ENCODE measurements around a stretch of chr9.

DNA sequence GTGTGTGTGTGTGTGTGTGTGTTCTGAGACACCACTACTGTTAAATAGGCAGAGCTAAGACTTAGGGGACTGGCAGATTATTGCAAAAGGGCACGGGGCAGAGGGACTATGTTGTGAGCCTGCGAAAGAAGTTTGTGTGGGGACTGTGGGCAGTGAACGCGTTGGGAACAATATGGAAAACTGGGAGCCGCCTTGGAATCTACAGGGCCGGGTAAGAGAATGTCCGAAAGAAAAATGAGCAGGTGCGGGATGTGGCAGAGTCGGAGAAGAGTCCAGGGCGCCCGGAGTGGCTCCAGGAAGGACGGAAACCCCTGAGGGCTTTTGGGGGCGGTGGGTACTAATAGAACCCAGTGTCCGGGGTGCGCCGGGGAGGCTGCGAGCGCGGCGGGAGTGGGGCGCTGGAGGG lies 43.4 kb upstream of the WASHC1 start:
- RRBS = no CpG with 5 or more reads among the region's 21 CpGs

GRCh38 chr9:208650-209022 lies 6.0 kb upstream of the DOCK8 start:
- RRBS = no CpG with 5 or more reads among the region's 1 CpG

GRCh38 chr9:210870-211406 lies 3.7 kb upstream of the DOCK8 start:
- RRBS = no CpG with 5 or more reads among the region's 8 CpGs

DNA sequence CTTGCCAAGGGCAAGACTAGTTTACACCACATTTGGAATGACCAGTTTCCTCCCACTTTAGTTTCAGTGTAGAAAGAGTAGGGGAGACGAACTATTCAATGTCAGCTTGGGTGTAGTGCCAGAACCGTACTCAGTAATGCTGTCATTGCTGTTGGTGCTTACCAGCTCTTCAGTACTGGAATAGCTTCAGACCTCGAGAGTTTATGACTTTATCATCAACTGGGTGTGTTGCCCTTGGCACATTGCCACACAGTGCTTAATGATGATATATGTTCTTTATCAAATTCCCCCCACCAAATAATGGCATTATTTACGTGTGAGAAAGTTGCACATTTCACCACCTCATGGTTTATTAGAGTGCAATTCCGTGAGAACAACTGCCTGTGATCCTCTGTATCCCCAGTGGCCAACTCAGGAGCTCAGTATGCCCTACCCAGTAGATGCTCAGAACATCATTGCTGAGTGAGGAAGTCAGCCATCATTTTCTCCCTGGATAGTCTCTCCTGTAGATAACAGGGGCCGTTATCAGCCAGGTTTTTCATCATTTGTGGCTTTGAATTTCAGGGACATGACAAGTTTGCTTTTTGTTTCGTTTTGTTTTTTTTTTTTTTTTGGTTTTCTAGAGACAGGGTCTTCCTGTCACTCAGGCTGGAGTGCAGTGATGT lies 67.3 kb downstream of the DOCK8 start:
- RRBS = no CpG with 5 or more reads among the region's 7 CpGs

DNA sequence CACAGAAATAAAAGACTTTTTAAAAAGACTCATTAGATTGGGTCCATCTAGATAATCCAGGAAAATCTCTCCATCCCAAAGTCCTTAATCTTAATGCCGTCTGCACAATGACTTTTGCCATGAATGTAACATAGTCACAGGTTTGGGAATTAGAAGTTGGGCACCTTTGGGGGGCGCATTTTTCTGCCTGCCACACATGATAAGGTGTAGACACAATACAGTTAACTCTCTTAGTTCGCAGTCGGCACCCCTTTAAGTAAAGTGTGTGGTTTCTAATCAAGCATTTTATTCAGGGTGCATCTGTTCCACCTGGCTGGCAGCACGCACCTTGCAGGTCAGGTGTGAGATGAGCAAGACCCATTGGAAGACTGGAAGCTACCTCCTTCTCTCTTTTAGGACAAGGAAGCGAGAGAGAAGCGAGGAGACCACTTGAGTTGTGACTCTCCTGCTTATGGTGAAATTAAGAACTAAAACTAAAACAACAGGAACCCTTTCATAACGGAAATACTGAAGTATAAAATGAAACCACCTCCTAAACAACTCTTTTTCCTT lies 32.2 kb downstream of the KANK1 start:
- RRBS = no CpG with 5 or more reads among the region's 8 CpGs

DNA sequence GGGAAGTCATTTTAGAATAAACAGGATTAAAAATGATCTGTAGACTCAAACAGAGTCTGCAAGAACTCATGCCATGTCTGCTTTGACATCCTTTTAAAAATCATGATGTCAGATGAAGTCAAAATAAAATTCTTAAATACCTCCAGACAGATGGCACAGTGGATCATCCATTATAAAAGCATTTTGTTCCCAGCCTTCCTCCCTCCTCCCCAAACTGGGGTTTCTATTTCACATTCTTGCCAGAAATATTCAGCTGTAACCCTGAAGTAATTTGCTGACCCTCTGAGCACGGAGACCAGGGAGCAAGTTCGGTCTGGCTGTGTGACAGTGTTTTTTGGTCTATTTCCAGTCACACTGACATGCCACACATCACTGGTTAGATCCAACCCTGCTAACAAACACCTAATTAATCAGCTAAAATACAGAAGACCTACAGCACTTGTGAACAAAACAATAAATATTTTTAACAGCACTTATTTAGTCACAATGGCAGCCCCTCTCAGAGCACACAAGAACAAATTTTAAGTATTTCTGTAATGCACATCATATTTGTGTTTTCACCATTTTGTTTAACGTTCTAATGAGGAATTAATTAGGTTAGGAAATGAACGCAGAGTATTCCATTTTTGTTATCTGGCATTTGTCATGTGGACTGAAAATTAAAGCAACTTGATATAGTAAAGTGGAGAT lies 126.1 kb upstream of the DMRT1 start:
- RRBS = no CpG with 5 or more reads among the region's 4 CpGs

- RRBS = no CpG with 5 or more reads among the region's 12 CpGs
Measured at GRCh38 chr9:751093-751930, 90.2 kb upstream of the DMRT1 start.

DNA sequence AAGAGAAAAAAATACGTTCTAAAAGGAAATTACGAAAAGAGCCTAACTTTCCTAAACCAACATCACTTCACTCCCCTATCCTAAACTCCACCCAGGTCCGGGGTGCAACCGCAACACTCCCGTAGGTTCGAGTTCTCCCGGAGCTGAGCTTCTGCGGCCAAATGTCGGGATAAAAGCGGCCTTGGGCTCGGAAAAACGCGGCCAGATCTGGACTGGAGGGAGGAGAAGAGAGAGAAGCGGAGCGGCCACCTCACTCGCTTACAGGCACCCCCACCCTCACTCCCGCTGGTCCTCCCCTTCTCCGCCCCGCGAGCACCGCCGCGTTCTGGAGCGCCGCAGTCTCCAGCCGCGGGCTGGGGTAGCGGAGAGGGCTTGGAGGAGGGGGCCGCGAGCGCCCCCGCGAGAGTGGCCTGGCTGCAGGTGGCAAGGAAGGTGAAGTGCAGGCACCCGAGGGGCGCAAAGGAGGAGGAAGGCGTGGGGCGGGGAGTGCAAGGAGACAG lies 340 bp upstream of the DMRT3 start:
- RRBS = 45% methylated on average over 4 of the region's 37 CpGs

DNA sequence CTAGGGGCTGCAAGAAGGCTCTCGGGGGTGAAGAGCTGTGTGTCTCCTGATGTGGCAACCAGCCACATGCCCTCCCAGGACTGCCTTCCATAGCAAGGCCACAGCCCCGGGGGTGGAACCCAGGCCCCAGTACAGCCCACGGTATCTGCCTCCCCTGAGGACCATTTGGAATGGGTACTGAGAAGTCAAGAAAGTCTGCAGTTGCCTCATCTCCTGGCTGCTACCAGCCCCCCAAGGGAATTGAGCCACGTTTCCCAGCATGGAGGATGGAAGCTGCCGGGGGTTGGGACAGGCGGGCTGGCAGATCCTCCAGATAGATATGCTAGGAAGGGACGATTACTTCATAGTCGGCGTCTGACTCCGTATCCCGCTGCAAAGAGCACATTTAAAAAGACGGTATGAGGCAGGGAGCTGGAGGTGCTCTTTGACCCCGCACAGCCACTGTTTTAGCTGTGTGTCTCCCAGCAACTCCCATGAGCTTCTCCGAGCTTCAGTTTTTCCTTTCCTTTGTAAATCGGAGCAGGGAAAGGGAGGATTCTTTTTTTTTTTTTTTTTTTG lies 5.5 kb upstream of the DMRT2 start:
- RRBS = no CpG with 5 or more reads among the region's 15 CpGs

DNA sequence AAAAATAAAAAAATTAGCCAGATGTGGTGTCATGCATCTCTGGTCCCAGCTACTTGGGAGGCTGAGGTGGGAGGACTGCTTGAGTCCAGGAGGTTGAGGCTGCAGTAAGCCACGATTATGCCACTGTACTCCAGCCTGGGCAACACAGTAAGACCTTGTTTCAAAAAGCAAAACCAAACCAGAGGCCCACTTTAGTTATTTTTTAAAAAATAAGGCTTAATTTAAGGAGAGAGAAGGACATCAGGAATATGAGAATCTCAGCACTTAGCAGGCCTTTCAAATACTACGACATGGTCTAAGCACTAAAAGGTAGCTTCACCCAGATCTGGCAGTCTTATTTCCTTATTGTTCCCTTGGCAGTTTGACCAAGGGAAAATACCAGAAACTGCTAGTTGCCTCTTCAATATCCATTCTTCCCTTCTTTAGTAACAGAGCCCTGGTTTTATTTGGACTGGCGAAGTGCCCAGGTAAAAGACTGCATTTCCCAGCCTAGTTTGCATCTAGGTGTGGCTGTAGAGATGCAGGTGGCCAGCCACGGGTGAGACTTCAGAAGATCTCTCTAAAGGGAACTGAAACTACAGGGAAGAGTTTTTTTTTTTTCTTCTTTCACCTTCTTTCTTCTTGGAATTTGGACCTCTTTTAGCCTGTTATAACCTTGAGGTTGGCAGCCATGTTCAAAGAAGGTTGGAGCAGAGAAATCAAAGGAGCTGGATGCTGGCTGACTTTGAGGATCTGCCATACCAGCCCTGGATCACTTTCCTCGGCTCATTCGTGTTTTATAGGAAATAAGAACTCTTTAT lies 21.5 kb downstream of the DMRT2 start:
- RRBS = no CpG with 5 or more reads among the region's 6 CpGs

GRCh38 chr9:2016541-2016662 lies 1.3 kb downstream of the SMARCA2 start:
- RRBS = 1% methylated on average over 5 of the region's 12 CpGs

- RRBS = no CpG with 5 or more reads among the region's 15 CpGs
Measured at GRCh38 chr9:2026331-2027578, 11.6 kb downstream of the SMARCA2 start.

GRCh38 chr9:2066504-2067391 lies 51.6 kb downstream of the SMARCA2 start:
- RRBS = no CpG with 5 or more reads among the region's 7 CpGs

- RRBS = no CpG with 5 or more reads among the region's 7 CpGs
Measured at GRCh38 chr9:2126212-2127040, 111.3 kb downstream of the SMARCA2 start.

DNA sequence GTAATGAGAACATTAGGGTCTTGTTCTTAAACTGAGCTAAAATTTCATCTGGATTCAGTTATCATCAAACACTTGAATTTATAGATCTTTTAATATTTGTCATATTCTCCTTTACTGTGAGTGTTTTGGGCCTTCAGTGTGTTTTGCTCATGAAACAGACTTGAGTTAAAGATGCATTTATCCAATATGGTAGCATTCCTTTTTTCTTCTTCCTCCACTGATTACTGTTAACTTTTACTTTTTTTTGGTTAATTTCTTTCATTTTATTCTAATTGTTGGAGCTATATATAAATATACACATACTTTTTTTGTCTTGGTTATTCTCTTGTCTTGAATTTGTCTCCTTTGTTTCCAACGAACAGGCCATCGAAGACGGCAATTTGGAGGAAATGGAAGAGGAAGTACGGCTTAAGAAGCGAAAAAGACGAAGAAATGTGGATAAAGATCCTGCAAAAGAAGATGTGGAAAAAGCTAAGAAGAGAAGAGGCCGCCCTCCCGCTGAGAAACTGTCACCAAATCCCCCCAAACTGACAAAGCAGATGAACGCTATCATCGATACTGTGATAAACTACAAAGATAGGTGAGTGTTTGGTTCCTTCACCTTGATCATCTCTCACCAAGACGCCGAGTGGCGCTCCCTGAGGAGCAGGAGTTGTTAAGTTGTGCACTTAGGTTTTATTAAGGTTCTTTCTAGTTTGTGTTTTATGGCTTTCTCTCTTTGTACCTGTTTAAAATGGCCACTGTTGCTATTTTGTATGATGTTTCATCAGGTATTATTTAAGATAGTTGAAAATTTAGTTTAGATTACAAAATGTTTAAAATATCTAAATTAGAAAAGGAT lies 146.4 kb downstream of the SMARCA2 start:
- RRBS = no CpG with 5 or more reads among the region's 13 CpGs

DNA sequence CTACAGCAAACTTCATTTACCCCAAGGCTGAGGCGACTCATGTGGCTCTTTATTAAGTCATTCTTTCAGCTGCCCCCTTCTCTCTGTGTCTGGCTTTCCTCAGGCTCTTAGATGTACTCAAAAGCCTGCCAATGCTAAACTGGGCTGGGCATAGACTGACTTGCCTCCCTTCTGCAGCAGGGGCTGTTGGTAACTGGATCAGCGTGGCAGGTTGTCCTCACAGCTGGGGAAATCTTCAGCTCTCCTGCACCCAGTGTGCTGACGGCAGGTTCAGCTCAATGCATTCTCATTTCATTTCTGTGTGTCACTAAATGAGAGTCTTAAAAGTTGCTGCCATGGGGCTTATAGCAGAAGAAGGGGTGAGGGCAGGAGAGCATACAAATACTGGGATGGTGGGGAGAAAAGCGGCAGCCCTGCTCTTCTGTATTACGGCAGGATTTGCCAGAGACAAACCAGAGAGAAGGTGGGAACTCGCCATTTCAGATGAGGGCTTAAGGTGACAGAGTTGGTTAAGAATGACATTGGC lies 219.6 kb downstream of the SMARCA2 start:
- RRBS = no CpG with 5 or more reads among the region's 6 CpGs

- RRBS = no CpG with 5 or more reads among the region's 14 CpGs
Measured at GRCh38 chr9:2241509-2241850, 226.3 kb downstream of the SMARCA2 start.

DNA sequence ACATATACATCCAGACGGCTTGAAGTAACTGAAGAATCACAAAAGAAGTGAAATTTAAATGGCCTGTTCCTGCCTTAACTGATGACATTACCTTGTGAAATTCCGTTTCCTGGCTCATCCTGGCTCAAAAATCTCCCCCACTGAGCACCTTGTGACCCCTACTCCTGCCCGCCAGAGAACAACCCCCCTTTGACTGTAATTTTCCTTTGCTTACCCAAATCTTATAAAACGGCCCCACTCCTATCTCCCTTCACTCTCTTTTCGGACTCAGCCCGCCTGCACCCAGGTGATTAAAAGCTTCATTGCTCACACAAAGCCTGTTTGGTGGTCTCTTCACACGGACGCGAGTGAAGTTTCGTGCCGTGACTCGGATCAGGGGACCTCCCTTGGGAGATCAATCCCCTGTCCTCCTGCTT lies 260.6 kb downstream of the SMARCA2 start:
- RRBS = no CpG with 5 or more reads among the region's 12 CpGs

DNA sequence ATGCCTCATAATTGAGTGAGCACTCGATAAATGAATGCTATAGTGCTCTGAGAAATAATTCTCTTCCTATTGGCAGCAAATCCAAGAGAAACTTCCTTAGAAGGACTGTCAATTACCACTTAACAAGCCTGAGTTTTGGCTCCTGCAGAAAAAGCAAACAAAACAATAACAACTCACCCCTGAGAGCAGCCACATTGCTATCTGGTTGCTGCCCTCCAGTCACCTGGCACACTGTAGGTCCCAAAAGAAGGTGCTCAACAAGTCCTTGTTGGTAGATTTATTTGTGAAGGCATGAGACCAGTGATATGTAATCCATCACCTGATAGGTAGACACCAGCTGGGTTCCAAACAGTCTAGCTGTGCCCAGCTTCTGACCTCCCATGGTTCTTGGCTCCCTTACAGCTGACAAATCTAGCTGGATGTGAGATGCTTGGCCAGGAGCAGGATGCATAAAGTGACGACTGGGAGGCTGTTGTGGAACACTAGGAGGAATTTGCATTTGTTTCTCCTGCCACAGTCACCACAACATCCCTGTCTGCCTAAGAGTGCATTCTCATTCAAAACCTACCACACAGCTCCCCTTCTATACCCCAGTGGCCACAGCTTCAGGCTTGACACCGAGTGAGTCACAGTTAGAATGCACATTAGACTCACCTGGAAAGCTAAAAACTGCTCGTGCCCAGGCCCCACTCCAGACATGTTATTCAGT lies 7.9 kb upstream of the VLDLR start:
- RRBS = no CpG with 5 or more reads among the region's 4 CpGs

- RRBS = no CpG with 5 or more reads among the region's 4 CpGs
Measured at GRCh38 chr9:2727775-2728239, 10.5 kb downstream of the KCNV2 start.